GM23338 (cell line): ENCODE measurements around a stretch of chr5.

GRCh38 chr5:149549548-149550509, 1.4 kb downstream of the CSNK1A1 start:
- PRO-cap: bidirectional peak, plus-strand start at chr5:149549674, minus-strand start at chr5:149549605; bidirectional peak, plus-strand start at chr5:149549826, minus-strand start at chr5:149549806; bidirectional peak, plus-strand start at chr5:149550171, minus-strand start at chr5:149550043
- RAMPAGE, long total RNA: no peak

DNA sequence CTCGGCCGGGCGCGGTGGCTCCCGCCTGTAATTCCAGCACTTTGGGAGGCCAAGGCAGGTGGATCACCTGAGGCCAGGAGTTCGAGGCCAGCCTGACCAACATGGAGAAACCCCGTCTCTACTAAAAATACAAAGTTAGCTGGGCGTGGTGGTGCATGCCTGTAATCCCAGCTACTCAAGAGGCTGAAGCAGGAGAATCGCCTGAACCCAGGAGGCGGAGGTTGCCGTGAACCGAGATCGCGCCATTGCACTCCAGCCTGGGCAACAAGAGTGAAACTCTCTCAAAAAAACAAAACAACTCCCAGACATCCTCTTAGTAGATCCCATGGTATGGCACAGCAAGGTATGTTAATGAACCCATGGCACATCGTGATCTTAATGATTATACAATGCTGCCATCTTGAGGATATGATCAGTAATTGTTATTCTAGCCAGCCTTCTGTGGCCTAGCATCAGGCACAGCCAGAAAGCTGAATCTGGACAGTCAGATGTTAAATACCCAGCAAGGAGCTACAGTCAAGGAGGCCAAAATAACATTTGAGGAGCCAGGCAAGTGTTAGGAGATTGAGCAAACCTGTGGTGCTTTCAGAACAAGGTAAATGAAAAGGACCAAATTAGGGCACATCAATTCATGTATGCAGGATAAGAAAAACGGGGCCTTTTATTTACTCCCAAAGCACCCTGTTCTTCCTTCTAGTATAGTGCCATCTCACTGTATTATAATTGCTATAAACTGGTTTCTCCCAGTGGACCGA, 13.5 kb upstream of the CSNK1A1 start:
- PRO-cap: unidirectional peak, minus-strand start at position 272 of the sequence
- RAMPAGE, long total RNA: no peak

GRCh38 chr5:149617910-149618426, 36.7 kb downstream of the ARHGEF37 start:
- PRO-cap: no peak
- RAMPAGE, long total RNA: no peak

- PRO-cap: no peak
- RAMPAGE, long total RNA: no peak
Measured at GRCh38 chr5:149702674-149702987, 27.5 kb upstream of the PPARGC1B start.

DNA sequence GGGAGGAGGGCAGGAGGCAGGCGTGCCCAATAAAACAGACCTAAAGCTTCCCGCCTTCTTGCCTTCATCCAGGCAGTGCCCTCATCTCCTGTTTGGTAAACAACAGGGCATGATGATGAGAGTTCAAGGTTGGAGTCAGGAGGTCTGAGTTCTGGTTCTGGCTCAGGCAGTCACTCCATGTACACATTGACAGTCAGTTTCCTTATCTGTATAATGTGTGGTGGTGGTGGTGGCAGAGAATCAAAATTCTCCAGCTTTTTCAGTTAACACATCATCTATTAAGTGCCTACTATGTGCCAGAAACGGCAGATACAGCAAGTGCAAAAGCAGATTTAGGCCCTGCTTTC, 1.5 kb upstream of the PPARGC1B start:
- PRO-cap: no peak
- RAMPAGE, long total RNA: no peak

- PRO-cap: no peak
- RAMPAGE, long total RNA: no peak
Measured at GRCh38 chr5:149757345-149758047, 27.4 kb downstream of the PPARGC1B start.

- PRO-cap: no peak
- RAMPAGE, long total RNA: no peak
Measured at GRCh38 chr5:149931933-149932786, 12.4 kb downstream of the PDE6A start.

DNA sequence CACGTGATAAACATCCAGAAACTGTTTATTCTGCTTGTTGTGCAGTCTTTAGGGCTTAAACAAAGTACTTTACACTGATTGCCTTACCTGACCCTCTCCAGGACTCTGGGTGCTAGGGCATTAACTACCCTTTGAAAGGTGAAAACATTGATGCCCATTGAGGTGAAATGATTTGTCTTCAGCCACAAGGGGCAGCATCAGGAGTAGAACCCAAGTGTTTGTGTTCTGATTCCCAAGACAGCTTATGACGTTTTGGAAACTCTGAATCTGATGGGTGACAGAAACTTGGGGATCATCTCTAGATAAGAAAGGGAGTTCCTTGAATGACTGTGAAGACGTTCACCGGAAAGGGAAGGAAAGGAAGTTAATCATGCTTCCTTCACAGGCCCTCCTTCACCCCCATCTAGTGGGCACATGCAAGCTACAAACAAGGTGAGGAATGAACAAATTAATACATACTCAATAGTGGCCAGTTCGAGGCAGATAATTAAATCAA, 1.2 kb upstream of the SLC26A2 start:
- PRO-cap: no peak
- RAMPAGE, long total RNA: no peak

DNA sequence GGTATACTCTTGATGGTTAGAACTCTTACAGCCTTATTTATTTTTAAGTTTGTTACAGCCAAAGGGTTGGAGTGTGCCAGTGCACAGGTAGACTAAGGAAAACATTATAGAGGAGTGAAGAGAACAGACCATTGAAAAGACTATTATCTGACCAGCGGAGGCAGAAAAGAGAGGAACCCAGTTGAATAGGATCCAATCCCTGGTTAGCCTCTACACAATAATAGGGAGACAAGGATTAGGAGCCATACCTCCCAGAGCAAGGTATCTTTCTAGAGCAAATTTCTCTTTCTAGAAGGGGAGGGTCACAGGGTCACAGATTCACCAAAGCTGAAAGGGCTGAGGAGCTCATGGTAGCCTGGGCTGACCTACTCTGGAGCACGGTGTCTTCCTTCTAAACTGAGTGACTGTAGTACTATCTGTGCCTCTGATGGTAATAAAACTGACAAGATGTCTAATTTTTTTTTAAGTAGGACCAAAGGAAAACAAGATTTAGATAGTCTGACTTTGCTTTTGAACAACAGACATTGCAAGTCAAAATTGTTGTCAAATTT, 15.5 kb downstream of the TIGD6 start:
- PRO-cap: no peak
- RAMPAGE, long total RNA: no peak

GRCh38 chr5:150051893-150052359, 34.4 kb downstream of the CSF1R start:
- PRO-cap: no peak
- RAMPAGE, long total RNA: no peak

GRCh38 chr5:150138447-150139267, 17.0 kb downstream of the PDGFRB start:
- PRO-cap: bidirectional peak, plus-strand start at chr5:150138936, minus-strand start at chr5:150138925
- RAMPAGE, long total RNA: no peak

DNA sequence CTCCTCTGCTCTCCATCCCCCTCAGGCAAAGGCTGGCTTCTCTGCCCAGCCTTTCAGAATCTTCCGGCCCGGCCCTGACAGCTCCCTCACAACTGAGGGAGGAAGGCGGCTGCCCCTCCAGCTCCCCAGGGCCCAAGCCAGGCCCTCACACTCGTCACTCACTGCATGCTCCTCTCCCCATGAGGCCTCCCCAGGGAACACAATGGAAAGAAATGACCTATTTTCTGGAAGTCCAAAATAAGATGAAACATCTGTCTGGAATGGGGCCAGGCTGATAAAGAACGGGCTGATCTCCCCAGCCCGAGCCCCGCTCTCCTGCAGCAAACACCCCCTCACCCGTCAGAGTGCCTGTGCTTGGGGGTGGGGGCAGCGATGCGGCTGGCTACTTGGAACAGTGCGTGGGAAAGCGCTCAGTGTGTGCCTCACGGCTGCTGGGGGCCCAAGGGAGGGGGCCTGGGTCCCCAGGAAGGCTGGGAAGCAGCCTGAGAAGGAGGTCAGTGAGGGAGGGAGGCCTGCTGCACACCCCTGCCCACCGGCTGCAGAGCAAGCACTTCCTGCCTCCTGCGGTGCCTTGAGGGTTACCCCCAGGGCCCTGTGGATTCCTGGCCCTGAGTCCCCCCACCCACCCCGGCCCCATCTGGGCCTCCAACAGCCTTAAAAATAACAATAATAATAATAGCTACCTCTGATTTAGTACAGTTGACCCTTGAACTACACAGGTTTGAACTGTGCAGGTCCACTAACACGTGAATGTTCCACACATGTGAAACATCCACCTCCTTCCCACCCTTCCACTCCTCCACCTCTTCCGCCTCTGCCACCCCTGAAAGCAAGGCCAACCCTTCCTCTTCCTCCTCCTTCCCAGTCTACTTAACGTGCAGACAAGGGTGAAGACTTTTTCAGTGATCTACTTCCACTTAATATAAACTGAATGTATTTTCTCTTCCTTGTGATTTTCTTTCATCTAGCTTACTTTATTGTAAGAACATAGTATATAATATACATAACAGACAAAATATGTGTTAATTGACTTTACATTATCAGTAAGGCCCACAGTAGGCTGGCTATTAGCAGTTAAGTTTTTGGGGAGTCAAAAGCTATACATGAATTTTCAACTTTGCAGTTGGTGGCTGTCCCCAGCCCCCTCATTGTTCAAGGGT, 11.0 kb downstream of the PDGFRB start:
- PRO-cap: no peak
- RAMPAGE, long total RNA: no peak

DNA sequence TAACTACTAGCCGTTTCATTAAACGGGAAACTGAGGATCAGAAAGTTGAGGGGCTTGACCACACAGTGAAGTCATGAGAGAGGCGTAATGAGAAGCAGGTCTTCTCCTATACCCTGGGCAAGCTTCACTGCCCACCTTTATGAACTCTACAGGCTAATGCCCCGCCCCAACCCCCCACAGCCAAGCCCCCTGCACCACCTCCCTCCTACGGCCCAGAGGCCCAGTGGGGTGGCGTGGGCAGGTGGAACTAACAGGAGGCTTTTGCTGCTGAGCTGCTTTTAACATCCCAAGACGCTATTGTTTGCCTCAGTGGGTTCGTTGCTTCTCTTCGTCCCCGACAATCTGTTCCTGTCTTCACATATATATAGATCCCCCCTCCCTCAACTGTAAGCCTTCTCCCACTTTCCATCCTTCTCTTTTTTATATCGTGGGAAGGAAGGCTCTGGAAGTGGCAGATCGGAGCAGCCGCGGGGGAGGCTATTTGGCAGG, 26.7 kb downstream of the CD74 start:
- PRO-cap: no peak
- RAMPAGE, long total RNA: no peak

- PRO-cap: no peak
- RAMPAGE, long total RNA: no peak
Measured at GRCh38 chr5:150473051-150473307, 23.4 kb upstream of the RPS14 start.

DNA sequence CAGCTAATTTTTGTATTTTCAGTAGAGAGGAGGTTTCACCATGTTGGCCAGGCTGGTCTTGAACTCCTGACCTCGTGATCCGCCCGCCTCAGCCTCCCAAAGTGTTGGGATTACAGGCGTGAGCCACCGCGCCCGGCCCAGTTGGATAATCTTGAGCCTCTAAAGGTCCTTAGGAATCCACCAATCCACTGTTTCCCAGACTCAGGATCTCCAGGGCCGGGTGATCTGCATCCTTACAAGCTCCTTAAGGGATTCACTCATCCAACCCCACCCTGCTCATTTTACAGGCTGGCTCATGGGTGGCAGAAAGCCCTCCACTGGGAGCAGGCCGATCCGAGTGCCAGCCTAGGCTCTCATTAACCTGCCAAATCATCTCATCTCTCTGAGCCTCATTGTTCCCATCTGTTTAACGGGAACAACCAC, 23.2 kb upstream of the NDST1 start:
- PRO-cap: no peak
- RAMPAGE, long total RNA: no peak

DNA sequence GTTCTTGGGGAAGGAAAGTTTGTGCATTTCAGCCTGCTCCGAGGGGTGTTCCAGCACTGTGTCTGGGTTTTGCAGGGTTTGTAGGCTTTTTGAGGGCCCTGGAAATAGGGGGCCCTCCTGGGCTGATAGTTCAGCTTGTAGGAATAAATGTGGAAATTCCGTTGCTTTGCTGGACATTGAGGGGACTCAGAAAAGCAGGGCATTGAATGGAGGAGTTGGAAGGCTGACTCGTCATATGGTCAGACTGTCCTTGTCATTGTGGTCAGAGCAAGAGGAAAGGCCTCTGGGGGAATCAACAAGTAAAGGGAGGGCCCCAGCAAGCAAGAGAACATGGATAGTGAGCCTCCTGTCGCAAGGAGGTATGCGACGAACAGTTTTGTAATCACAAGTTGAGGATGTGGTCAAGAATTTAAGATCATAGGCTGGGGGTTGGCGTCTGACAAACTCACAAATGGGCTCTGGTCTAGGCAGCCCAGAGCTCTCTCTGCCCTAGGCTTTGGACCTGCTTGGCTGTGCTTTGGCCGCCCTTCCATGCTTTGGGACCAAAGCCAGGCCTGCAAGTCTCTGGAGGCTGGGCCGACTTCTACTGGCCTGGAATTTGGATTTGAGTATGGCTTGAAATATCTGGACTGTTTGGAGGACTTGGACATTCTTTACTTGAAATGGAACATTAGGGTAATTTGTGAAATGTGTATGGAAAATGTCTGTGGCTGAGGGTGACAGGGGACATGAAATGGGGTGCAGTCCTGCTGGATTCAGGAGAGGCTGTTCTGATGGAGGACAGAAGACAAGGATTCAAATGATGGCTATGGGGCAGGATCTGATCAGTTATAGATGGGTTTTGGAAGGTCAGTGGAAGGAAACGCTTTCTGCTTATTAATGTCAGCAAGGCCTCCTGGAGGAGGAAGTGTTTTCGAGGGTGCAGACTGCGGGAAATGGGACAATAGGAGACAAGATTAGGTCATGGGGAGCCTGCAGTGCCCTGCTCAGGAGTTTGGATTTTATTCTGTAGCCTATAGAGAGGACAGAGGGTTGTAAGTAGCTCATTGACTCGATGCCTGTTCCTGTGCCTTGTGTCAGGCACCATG, 19.2 kb upstream of the NDST1 start:
- PRO-cap: no peak
- RAMPAGE, long total RNA: no peak

DNA sequence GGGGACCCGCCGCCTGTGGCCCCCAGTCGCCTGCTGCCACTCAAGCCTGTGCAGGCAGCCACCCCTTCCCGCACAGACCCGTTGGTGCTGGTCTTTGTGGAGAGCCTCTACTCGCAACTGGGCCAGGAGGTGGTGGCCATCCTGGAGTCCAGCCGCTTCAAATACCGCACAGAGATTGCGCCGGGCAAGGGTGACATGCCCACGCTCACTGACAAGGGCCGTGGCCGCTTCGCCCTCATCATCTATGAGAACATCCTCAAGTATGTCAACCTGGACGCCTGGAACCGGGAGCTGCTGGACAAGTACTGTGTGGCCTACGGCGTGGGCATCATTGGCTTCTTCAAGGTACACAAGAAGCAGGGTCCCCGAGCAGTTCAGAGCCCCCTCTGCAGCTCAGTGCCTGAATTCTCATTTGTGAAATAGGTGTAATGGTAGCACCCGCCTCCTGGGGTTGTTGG, 13.5 kb downstream of the NDST1 start:
- PRO-cap: no peak
- RAMPAGE, long total RNA: no peak

DNA sequence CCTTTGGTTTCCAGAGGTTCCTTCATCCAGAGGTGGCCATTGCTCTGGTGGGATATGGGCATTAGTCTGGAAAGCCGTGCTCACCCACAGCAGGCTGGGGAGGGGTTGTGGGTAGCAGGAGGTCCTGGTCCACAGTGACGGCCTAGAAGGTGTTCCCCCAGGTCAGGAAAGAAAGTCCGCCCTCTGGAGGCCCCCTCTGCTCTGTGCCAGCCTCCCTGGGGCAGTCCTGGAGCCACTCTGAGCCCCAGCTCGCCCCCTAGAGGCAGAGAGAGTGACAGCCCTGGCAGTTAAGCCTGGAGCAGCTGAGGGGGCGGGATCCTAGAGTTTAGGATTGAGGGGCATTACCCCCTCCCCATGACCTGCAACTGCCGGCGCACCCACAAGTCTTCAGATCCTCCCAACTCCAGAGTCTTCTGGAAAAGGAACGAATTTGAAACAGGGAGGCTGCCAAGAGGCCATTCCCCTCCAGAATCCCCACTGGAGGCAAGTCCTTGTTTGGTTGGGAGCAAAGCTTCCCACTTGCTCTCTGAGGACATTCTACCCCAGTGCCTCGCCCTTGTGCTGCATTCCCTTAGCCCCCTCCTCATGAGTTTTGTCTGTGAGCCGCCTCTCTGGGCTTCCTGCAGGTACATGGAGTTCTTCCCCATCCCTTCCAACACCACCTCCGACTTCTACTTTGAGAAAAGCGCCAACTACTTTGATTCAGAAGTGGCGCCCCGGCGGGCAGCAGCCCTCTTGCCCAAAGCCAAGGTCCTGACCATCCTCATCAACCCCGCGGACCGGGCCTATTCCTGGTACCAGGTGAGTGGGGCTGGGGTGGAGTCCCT, 37.0 kb downstream of the NDST1 start:
- PRO-cap: bidirectional peak, plus-strand start at position 143 of the sequence, minus-strand start at position 96 of the sequence
- RAMPAGE, long total RNA: no peak

DNA sequence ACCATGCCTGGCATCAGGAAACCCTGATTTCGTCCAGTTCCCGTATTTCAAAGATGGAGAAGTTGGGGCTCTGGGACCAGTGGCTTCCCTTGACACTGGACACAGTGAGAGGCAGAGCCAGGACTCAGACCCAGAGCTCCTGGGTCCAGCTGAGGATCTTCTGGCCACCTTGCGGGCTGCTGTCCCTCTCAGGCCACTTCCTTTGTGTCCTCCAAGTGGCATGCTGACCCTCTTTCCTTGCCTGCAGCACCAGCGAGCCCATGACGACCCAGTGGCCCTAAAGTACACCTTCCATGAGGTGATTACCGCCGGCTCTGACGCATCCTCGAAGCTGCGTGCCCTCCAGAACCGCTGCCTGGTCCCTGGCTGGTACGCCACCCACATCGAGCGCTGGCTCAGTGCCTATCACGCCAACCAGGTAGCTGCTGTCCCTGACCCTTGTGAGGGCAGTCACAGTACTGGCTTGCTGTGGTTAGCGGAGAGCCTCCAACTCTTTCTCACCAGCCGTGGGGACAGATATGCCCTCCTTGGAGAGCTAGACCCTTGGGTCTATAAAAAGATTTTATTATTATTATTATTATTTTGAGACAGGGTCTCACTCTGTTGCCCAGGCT, 40.1 kb downstream of the NDST1 start:
- PRO-cap: no peak
- RAMPAGE, long total RNA: no peak

GRCh38 chr5:150615911-150616404, 24.5 kb upstream of the SYNPO start:
- PRO-cap: no peak
- RAMPAGE, long total RNA: no peak